Camera-type eye (tissue), 1 donor: ENCODE measurements around the gene ASIC1.

GRCh38 chr12:50032644-50033750 is 7.7 kb upstream of the RACGAP1 start:
- RAMPAGE, long total RNA, result no peak

DNA sequence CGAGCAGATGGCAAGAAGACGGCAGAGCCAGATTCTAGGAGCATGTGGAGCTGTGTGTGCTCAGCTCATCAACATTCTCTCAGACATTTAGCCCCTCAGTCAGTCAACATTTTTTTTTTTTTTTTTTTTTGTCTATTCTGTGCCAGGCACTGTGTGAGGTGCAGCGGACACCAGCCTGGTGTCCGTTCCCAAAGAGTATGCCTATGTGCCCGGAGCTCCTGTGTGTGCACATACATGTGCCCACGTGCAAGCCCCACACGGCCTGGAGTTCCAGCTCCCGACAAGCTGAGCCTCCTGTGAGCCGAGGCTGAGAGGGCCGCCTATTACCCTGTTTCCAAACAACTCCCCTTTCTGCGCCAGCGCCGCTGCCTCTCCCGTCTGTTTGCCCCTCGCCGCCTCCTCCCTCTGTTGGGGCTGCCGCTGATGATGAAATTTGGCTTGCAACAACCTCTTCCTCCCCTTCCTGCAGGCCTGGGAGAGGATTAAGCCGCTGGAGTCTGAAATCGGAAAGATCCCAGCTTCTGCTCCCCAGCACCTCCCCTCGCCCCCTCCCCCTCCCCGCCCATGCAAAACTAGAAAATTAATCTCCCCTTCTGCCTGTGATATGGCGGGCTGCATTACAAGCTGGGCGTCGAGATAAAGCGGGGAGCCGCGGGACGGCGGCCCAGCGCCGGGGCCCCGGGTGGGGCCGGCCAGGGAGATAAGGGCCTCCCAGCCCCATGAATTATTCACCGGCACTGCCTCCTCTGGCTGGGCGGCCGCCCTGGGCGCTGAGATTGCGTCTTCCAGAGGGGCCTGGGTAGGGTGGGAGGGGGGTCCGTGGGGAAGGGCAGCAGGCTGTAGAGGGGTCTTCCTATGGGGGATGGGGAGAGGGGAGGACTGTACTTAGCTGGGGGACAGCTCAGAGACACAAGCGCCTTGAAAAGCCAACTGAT is 6.9 kb upstream of the ASIC1 start:
- RAMPAGE, long total RNA, result no peak

- RAMPAGE, long total RNA, result no peak
Measured at GRCh38 chr12:50057040-50058281, at the start of gene ASIC1. Gene ASIC1, plus strand, starts transcription at chr12:50057596.

DNA sequence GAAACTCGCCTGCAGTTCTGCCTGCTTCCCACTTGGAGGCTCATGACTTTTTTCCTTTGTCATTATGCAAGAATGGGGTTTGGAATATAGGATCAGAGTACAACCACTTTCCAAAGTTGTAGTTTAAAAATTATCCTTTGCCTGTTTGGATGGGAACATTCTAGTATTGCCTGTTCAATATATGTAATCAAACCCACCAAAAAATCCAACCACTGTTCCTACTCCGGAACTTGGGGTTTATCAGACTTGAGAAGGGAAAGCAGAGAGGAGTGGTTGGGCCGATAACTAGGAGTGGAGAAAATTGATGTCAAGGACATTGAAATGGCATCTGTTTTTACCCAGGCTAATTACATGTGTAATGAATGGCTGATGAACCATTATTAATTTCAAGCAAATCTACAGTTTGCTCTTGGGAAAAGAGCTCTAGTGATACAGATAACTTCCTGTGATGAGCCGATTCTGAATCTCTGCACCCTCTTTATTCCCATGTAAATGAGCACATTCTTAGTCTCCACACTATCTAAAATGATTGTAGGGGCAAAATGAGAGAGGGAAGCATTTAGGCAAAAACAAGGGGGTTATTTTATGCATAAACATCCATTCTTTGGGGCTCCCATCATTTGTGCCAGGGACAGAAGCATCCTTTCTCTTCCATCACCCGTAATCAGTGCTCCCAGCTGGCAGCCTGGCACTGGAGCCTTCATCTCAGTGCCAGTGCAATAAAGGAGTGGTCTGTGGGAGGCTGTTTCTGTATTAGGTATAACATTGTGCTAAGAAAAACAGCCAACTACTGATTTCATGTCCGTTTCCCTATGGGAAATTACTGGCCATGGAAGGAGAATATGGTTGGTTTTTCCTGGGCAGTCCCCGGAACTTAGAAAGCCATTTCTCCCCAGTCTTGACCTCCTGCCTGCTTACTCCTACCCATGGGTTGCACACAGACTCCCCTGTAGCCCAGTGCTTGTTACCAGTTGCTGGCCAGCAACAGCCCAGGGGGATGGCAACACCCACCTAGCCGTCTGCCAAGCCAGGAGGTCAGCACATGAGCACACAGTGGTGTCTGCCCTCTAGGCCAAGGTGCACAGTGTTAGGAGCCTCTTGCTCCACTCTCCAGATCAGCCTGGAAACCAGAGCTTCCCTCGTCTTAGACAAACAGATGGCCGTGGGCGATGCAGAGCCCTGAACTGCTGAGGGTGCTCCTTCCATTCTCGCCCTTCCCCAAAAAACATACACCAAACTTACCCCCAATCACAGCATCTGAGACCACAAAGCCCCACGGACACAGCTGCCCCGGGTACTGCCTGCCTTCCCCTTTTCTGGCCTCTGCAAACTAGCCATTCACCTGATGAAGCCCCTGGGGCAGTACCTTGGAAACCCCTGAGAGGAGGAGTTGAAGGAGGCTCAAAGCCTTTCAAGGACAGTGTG is 1.5 kb upstream of the GPD1 start:
- RAMPAGE, long total RNA, result no peak

- RAMPAGE, long total RNA, result no peak
Measured at GRCh38 chr12:50104897-50105737, 1.3 kb downstream of the GPD1 start.

DNA sequence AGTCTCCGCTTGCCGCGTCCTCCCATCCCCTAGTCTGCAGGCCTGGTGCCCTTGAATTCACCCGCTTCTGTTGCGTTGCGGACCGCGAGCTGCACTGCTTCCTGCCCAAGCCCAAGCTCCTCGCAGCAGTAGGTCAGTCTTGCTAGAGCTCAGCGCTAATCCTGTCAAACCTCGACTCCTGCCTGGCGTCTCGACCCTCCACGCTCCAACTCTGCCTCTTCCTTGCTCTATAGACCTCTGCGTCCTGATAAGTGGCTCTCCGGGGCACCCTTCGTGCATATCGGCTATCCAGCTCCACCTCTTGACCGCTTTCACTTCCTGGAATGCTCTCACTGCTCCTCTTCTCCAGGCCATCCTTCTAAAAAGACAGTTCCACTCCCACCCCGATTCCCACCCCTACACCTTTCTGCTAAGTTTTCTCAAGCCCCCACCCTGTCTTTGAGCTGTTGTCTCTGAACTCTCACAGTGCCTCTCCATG is 369 bp downstream of the COX14 start:
- RAMPAGE, long total RNA, result no peak

- RAMPAGE, long total RNA, result no peak
Measured at GRCh38 chr12:50242612-50243176, 40.6 kb downstream of the LIMA1 start.

DNA sequence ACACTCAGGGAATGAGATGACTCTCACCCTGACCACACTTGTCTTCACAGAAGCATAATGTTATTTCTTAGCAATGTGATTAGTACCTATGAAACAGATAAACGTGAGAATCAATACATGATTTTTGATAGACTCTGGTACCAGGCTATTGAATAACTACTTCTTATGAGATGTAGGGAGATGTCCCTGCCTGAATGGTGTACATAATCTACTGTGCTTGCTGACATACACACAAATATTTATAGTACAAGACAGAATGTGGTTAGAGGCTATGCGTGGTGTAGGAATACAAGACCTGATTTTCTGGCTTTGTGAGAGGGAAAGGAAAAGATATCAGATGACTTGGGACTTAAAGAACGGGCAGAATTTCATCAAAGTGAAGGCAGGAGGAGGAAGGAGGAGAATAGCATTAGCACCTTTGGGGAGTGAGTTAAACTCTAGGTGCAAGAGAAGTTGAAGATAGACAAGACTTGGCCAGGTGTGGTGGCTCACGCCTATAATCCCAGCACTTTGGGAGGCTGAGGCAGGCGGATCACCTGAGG is 31.4 kb downstream of the LIMA1 start:
- RAMPAGE, long total RNA, result no peak

DNA sequence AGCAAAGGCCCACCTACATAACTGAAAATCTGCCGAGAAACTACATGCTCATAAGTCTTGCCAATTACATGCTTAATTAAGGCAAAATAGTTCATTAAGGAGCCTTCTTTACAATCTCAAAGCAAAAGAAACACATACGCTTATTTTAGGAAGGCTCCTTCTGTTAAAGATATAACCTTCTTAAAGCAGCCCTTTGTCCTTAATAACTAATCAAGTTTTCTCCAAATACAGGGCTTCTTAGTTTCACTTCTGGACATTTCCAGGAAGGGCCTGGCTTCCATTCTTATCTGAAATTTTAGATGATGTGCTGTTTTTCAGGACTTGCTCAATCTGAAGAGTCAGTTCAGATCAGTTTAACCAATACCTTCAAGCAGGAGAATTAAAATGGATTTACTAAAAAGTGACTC is 11.5 kb downstream of the LIMA1 start:
- RAMPAGE, long total RNA, result no peak

GRCh38 chr12:50401756-50402159 is 1.1 kb downstream of the LARP4 start:
- RAMPAGE, long total RNA, result no peak

GRCh38 chr12:50517408-50518089 is 12.8 kb downstream of the DIP2B start:
- RAMPAGE, long total RNA, result no peak

DNA sequence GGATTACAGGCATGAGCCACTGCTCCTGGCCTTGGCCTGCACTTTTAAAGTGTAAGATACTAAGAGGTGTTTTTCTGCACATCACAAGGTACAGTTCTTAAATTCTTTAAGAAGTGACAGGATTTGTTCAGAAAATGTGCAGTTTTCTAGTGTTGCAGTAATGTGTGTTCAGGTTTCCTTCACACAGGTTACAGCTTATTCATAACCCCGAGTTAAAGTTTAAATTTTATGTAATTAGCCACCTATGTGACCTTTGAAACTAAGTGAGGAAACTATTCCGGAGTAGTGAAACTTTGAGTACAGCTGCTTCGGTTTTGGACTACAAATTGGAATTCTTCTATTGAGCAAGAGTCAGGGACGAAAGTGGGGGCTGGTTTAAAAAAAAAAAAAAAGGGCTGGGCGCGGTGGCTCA is 44.0 kb downstream of the DIP2B start:
- RAMPAGE, long total RNA, result no peak

GRCh38 chr12:50589331-50590332 is 84.8 kb downstream of the DIP2B start:
- RAMPAGE, long total RNA, result no peak

DNA sequence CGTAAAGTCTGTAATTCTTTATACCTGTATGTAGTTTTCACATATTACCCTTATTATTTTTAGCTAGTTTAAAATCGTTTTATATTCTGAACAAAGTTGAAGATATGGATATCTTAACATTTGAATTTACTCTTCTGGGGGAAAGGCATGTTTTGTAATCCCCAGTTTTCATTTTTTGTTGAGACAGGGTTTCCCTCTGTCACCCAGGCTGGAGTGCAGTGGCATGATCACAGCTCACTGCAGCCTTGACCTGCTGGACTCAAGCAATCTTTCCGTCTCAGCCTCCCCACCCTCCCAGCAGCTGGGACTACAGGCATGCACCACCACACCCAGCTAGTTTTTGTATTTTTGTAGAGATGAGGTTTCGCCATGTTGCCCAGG is 2.0 kb downstream of the METTL7A start:
- RAMPAGE, long total RNA, result no peak

GRCh38 chr12:51082227-51082534 is 1.2 kb downstream of the CSRNP2 start:
- RAMPAGE, long total RNA, result no peak

DNA sequence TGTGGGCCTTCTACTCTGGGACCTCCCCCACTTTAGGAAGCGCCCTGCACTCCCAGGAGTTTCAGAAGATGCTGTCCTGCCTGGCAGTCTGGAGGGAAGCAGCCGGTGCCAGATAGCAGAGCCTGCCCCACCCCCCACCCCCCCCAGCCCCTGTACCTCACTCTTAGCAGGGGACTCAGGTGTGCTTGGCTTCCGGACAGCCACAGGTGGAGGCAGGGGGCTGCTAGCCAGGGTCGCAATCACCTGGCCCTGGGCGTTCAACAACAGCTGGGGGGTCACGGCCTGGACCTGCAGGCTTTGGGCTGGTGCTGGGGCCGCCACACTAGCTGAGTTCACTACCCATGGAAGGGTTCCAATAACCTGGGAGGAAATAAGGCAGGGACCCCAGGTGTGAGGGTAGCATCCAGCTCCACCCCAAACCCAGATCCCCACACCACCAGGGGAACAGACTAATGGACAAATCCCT is 22.0 kb downstream of the POU6F1 start:
- RAMPAGE, long total RNA, result no peak

- RAMPAGE, long total RNA, result no peak
Measured at GRCh38 chr12:51217547-51217734, 421 bp downstream of the POU6F1 start.

DNA sequence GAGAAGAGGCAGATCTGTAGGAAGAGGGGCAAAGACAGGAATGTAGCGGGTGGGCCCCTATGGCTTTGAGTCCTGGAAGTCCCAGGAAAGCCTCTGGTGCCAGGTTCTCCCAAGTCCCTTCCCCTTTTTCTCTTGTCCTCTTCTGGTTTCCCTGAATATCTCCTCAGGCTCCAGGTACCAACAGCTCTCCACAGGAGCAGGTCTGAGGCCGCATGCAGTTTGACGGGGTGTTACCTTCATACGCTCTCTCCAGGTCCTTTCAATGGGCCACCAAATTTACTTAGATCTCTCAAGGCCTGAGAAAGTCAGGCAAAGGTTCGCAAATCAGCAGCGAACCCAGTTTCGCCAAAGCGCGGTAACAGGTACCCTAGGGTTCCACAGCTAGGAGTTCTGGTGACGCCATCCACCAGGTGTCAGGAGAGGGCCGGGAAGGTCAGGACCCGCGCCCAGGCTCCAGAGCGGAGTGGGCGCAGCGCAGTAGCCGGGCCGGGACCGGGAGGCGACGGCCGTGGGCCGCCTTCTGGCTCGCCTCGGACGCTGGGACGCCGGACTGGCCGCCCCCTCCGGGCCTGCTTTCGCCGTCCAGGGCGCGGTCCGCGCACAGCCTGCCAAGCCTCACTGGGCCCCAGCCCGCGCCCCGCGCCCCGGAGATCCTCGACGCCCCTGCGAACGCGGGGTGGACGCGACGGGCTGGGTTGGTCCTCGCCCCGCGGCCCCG is 753 bp downstream of the SMAGP start:
- RAMPAGE, long total RNA, result no peak

DNA sequence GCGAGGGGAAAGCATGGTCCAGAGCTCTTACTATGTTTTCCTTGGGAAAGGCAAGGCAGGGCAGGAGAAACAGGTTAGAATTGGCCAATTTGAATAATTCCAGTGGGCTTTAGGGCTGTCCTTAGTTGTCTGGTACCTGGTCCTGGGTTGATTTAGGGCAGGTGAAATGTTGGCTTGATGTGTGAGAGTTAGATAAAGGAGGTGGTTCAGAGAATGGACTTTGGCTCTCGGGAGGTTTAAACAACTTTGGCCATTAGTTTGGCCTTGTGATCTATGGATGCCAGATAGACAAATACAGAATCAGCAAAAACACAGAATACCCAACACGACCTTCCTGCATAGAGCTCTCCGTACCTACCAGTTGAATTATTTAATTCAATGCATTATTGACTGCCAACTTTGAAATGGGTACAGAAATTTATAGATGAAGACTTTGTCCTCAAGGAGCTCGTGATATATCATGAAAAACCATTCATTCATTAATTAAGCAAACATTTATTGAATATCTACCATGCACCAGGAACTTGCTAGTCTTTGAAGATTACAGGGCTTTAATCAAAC is 35.1 kb downstream of the SCN8A start:
- RAMPAGE, long total RNA, result no peak

DNA sequence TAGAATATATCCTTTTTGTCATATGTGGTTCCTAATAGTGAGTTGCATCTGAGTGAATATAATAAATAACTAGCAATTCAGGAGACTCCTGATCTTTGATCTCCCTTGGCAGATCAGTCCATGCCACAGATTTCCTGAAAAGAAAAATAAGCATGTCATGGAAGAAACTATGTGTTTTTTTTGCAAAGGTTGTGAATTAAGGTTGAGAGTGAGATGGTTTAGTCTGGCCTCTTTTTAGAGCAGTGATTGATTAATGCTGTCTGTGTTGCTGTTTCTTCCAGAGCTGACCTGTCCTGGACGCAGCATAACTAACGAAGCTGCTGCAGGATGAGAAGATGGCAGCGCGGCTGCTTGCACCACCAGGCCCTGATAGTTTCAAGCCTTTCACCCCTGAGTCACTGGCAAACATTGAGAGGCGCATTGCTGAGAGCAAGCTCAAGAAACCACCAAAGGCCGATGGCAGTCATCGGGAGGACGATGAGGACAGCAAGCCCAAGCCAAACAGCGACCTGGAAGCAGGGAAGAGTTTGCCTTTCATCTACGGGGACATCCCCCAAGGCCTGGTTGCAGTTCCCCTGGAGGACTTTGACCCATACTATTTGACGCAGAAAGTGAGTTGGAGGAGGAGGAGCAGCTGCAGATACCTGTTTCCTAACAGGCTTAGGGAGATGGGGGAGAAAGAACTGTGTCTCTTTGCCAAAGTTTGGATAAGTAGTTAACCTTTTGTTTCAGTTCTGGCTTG is 71.6 kb downstream of the SCN8A start:
- RAMPAGE, long total RNA, result no peak